ENCODE results near the gene SLC45A3.

GRCh38 chr1:204506977-204507385 is 9.2 kb upstream of the MDM4 start:
- RRBS, result no CpG with 5 or more reads among the region's 14 CpGs

DNA sequence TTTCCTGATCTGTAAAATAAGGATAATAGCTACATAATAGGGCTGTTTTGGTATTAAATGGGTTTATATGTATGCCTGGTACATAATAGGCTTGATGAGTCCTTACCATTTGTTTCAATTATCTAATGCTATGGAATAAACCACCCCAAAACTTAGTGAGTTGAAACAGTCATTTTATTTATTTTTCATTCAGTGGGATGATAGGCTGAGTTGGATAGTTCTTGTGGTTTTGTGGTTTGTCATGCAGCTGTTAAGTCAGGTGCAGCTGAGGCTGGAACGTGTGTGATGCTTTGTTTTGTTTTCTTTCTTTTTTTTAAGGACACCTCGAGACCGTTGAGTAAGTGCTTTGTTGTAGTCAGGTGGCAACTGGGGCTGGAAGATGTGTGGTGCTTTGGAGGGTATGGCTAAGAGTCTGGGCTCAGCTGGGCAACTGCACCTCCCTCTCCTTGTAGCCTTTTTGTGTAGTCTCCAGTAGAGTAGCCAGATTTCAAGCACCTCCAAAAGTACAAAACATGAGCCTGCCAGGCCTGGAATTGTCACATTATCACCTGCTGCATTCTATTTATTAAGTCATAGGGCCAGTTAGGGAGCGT is 5.0 kb downstream of the MDM4 start:
- RRBS, result no CpG with 5 or more reads among the region's 4 CpGs

DNA sequence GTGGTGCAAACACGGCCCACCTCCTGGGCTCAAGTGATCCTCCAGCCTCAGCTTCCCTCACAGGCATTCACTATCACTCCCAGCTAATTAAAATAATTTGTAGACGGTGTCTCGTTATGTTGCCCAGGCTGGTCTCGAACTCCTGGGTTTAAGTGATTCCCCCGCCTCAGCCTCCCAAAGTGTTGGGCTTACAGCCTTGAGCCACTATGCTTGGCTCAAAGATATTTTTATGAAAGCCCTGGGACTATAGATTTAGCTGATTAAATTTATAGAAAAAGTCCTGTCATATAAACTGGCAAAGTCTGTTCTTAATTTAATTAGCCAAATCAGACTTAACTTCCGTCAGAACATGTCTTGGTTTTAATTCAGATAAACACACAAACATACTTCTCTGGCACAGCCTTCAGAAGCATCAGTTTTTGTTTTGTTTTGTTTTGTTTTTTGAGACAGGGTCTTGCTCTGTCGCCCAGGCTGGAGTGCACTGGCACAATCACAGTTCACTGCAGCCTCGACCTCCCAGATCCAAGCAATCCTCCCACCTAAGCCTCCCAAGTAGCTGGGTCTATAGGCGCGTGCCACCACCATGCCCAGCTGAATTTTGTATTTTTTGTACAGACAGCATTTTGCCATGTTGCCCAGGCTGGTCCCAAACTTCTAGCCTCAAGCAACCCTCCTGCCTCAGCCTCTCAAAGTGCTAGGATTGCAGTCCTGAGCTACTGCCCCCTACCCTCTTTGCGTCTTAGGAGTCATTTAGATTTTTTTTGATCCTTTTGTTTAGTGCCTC is 34.6 kb downstream of the MDM4 start:
- RRBS, result no CpG with 5 or more reads among the region's 11 CpGs

GRCh38 chr1:204578726-204579551 is 62.7 kb downstream of the MDM4 start:
- RRBS, result no CpG with 5 or more reads among the region's 16 CpGs

- RRBS, result no CpG with 5 or more reads among the region's 4 CpGs
Measured at GRCh38 chr1:204842722-204843434, 14.4 kb downstream of the NFASC start.

DNA sequence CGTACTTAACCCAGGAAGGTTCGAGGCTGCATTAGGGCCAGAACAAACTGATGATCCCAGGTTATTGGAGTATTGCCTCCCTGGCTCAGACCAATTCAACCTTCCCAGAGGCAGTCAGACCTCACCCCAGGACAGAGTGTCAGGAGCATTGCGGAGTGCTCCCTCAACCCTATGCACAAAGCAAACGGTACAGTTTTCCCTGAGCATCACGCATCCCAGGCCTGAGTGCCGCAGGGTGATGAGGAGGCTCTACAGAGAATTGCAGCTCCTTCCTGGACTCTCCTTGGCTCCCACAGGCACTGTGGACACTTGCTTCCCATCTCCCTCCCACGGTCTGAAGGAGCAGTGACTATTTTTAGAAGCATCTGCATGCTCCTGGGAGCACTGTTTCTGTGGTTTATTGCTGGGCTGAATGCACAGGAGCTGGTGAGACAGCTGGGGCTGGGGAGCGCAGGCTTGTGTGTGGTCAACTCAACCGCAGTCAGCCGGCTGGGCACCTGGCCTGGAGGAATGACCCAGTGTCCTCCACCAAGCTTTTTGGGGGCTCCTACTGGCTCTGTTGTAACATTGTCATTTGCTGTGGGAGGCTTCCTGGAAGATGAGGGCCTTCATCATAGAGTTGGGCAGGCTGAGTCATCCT is 43.7 kb downstream of the NFASC start:
- RRBS, result no CpG with 5 or more reads among the region's 10 CpGs

GRCh38 chr1:204878758-204879252 is 50.4 kb downstream of the NFASC start:
- RRBS, result no CpG with 5 or more reads among the region's 3 CpGs

GRCh38 chr1:205072736-205073033 is 11.6 kb downstream of the TMEM81 start:
- RRBS, result no CpG with 5 or more reads among the region's 4 CpGs

DNA sequence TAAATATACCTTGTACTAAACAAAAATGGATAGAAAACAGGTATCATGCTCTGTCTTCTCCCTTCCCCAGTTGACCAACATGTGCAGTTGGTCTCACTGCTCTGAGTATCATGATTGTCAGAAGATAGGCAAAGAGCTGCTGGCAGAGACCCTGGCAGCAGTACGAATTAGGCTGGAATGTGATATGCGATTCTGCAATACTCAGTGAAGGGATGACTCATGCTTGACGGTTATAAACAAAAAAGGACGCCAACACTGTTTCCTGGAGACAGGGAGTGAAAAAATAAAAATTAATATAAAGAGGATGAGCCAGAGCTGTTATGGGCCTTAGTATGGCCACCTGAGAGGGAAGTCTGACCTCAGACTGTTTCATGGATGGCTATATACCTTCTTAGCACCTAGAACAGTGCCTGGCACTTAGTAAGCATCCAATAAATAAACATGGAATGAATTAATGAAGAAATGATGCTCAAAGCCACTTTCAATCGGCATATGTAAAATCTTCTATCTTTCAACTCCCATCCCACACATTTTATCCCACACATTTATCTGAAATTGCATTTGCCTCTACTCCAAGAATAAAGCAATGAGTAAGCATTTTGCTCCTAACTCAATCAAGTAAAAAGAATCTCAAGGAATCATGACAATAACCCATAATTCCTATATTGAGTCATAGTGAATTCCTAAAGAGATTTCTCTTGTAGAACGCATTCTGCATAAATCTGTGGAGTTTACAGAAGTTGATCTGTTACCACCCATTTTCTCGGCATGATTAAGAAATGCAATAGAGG is 35.9 kb downstream of the DSTYK start:
- RRBS, result no CpG with 5 or more reads among the region's 7 CpGs

- RRBS, result no CpG with 5 or more reads among the region's 8 CpGs
Measured at GRCh38 chr1:205271226-205271474, 43.4 kb downstream of the TMCC2 start.

DNA sequence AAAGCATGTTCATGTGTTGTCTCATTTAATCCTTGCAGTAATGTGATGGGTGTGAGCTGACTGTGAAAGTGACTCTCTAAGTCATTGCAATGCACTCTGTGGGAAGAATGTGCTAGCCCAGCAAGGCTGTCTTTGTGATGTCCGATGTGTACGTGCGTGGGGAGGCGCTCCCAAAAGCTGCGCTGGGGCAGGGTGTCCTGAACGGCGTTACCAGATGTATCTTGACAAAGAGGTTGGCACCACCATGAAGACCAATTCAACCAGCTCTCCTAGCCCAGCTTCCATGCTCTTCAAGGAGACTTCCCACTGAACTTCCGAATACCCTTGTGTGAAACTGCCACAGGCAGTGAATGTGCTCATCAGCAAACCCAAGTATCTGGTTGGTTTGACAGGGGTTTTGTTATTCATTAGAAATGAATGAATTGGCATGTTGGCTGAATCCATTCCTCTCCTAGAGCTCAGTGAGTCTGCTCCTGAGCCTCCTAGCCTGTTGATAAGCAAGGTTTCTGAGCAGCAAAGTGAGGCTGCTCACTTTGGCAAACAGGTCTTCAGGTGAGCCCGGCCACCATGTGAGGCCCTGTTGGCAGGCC is 28.0 kb downstream of the NUAK2 start:
- RRBS, result no CpG with 5 or more reads among the region's 9 CpGs

DNA sequence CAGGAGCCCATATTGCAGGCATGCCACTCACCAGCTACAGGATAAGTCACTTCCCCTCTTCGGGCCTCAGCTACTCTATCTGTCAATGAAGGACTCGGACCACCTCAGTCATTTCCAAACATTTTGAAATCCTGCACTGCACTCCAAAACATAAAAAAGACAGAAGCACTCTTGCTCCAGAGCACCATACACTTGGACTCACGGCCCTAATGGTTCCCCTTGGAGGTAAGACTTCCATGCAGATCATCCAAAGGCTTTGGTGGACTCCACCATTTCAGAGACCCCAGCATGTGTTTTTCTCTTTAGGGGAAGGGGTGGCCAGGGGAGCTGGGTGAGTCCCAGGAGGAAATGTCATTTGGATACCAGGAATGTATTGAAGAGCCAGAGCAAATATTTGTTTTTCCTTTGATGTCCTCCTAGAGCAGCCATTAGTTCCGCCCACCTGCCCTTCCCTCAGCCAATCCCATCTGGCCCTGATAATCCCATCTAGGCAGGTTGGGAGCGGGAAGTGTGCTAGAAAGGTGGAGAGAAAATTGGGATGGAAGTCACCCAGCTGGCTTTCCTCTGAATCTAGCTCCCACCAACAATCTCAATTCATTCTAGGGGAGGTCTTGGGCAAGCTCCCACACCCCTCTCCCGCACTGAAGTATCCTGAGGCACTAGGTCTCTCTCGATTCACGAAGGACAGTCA is 3.0 kb downstream of the NUAK2 start:
- RRBS, result no CpG with 5 or more reads among the region's 8 CpGs

GRCh38 chr1:205441658-205442345 is 14.0 kb downstream of the BLACAT1 start:
- RRBS, result no CpG with 5 or more reads among the region's 10 CpGs

DNA sequence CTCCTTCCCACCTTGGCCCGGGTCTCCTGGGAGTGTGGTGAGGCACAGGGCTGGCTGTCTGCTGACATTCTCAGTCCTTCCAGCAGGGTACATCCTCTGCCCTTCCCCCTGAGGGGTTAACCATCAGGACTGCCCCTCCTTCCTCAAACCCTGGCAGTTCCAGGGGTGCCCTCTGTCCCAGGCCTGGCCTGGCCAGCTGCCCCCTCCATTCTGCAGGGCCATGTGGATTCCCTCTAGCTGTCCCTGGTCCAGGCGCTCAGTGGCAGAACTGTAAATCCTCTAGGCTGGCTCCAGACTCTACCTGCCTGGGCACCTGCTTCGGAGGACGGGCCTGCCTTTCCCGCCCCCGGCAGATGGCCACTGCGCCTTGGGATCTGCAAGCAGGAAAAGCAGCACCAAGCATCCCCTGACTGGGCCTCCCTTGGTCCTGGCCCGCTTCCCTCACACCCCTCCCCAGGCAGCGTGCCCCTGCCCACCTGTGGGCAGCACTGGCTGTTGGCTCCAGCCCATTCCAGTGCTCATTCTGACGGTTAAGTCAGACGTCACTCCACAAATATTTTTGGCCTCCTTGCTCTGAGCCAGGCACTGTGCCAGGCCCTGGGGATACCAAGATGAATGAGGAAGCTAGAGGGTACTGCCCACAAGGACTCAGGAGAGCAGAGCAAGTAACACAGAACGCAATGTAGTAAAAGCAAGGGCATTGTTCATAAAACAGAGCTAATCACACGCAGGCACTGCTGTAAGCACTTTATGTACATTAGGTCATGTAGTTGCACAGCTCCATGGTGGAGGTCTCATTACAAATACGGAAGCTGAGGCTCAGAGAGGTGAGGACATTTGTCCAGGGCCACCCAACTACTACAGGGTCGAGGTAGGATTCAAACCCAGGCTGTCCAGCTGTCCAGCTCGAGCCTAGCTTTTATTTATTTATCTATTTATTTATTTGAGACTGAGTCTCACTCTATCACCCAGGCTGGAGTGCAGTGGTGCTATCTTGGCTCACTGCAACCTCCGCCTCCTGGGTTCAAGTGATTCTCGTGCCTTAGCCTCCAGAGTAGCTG is 22.0 kb upstream of the BLACAT1 start:
- RRBS, result no CpG with 5 or more reads among the region's 18 CpGs

GRCh38 chr1:205565689-205566318 is 3.0 kb upstream of the MFSD4A start:
- RRBS, result no CpG with 5 or more reads among the region's 5 CpGs

- RRBS, result no CpG with 5 or more reads among the region's 4 CpGs
Measured at GRCh38 chr1:205612322-205613028, 19.3 kb downstream of the ELK4 start.

- RRBS, result no CpG with 5 or more reads among the region's 7 CpGs
Measured at GRCh38 chr1:205620187-205620913, 11.5 kb downstream of the ELK4 start.

DNA sequence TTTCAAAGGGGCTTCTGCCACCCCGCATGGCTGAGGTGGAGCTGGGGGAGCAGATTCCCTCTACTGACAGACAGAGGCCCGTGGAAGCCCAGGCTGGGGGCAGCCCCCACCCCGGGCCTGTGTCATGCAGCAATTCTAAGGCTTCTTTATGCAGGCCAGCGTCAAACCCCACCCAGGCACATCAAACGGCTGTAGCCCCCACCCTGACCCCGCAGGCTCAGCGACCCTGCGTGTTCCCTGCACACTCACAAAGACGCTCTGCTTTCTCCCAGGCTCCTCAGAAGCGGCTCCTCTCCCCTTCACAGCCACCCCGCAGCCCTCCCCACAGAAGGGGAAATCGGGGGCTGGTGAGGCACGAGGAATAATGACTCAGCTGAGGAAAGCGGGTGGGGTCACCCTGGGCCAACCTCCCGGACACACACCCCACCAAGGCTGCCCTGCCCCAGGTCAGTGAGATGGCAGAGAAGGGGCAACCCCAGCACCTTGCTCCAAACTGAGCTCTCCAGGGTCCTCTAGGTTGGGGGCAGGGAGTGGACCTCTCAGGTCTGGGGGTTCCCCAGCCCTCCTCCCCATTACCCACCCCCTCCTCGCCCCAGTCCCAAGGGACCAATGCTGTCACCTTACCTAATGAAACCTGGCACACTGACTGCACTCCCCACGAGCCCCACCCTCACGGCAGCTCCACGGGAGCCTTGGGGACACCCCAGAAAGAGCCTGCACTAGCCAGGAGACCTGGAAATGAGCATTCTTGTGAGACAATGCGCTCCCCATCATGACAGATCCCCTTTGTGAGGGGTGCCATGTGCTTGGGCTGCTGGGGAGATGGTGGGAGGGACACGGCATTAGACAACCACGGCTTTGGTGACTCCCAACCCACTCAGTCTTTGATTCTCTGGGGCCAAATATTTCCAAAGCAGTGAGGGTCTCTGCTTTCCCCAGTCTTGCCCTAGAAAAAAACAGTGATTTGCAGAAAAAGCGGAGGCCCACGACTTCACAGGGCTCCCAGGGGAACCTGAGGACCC is 10.6 kb downstream of the SLC45A3 start:
- RRBS, result no CpG with 5 or more reads among the region's 24 CpGs

DNA sequence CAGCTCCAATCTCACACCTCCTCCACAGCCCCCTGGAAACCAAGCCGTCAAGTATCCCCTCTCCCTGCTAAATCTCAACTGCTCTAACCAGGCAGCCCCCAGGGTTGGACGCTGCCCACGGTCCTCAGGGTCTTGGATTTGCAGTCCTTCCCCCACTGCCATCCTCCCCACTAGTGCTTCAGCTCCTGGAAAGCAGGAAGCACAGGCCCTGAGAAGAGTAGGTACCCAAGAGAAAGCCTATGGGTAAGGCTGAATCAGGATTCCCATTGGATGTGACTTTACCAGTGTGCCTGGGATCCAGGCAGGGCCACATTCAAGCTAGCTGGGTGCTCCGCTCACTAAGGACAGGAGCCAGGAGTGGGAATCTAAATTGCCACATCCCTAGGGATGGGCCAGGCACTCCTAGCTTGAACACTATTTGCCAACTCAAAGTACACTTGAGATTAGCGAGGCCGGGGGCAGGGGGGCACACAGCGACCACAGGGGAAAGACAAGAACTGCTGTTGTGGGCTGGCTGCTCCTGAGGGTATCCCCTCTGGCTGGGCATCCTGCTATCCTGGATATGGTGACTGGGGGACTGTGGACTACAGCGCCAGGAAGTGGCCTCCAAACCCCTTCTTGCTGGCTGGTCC is 4.4 kb downstream of the SLC45A3 start:
- RRBS, result no CpG with 5 or more reads among the region's 8 CpGs

- RRBS, result 1% methylated on average over 27 of the region's 65 CpGs
Measured at GRCh38 chr1:205680254-205681049, at the start of gene SLC45A3. TSS of gene SLC45A3 (minus strand) at chr1:205680509.

Data from aortic smooth muscle cell (primary cell).